Myometrial cell (primary cell): ENCODE measurements around a stretch of chr9.

DNA sequence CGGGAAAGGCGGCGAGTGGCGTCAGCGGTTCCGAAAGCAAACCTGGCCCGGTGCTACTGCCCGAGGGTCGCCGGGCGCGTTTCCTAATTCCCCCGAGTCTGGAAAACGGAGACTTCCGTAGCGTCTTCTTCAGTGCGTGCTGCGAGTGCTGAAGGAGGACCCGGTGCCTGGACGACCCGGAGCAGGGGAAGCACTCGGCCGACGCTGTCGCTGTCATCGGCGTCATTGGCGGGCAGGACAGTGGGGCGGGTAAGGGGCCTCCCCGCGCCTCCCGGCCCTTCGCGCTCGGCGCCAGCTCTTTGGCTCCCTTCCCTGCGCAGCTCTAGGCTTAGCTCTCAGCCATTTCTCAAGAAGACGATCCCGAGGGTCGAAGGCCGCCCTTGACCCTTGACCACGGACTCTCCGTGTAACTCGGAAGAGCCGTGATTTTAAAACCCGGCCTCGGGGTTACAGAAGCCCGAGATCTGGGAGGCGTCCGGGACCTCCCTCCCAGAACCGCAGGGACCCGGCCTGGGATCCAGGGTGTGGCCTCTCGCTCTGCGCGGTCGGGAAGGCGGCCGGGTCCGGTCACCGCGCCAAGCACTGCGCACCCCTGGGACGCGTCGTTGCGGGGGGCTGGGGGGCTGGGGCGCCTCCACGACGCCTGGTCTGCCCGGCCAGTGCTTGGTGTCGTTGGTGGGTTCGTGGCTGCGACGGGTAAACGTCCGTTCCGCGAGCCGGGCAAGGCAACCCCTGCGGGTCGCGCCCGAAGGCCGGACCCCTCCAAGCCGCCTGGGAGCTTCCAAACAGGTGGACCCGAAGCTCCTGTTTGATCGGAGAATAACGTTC, 4.0 kb downstream of the FOXD4 start:
- RAMPAGE, long total RNA = no peak

DNA sequence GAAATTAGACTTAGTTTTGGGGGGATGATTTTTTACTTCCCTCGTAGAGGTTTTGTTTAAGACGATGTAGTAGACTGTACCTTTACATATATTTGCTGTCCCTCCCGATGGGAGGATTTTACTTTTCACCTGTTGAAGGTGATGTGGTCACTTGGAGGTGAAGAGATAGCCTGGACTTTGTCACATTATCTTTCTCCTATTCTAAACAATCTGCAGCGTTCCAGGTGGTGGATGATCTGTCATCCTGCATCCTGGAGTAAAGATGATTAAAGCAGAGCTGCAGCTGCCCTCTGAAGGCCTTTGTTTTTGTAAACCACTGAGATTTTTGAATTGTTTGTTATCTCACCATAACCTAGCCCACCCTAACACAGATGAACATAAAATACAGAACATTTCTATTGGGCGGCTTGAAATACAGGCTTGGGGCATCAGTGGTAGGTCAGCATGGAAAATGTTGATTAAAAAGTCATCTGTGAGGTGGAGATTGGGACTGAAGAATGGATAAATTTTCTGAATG, 12.7 kb downstream of the DOCK8 start:
- RAMPAGE, long total RNA = no peak

GRCh38 chr9:297056-297422, 82.4 kb downstream of the DOCK8 start:
- RAMPAGE, long total RNA = no peak

- RAMPAGE, long total RNA = no peak
These were observed 35.6 kb upstream of the KANK1 start for GRCh38 chr9:468964-469199.

GRCh38 chr9:652859-653131, 148.3 kb downstream of the KANK1 start:
- RAMPAGE, long total RNA = no peak

DNA sequence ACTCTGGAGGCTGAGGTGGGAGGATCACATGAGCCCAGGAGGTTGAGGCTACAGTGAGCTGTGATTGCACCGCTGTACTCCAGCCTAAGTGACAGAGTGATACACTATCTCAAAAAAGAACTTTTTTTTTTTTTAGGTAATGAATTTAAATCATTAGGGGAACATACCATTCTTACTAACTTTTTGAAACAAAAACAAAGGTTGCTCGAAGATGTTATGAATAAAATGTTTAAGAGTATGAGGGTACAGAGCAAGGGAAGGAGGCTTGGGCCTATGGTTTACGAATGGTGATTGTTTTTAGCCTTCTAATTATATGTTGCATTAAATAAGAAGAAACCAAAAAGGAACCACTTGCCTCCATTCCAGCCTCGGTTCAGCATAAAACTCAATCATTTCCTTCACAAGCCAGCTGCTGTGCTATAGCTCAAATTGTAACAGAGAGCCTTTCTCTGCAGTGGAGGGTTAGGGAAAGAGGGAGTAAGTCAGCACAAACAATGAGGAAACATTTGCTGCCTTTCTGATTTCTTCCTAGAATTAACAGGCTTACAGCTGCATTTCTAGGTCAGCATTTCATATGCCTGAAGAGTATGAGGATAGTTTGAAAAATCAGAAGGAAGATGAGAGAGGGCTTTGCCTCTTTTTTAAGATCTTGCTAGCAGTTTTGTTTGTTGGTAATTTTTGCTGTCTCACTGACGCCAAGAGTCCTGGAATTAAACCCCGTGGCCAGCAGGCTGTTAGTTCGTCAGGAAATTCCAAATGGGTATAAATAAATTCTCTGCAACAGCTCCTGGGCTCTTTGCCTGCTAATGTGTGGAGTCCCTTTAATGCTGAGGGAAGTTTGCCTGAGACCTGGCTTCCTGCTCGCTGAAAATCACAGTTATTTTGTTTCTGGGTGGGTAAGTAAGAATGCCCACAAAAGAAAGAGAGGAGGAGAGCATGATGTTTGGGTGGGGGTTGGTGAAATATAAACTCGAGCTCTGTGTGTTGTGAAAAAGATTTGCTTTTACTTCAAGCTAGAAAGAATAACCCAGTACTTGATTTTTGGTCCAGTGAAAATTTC, 148.3 kb upstream of the DMRT1 start:
- RAMPAGE, long total RNA = no peak

GRCh38 chr9:715220-715909, 126.1 kb upstream of the DMRT1 start:
- RAMPAGE, long total RNA = no peak

- RAMPAGE, long total RNA = no peak
These were observed 95.5 kb upstream of the DMRT1 start for GRCh38 chr9:745893-746585.

DNA sequence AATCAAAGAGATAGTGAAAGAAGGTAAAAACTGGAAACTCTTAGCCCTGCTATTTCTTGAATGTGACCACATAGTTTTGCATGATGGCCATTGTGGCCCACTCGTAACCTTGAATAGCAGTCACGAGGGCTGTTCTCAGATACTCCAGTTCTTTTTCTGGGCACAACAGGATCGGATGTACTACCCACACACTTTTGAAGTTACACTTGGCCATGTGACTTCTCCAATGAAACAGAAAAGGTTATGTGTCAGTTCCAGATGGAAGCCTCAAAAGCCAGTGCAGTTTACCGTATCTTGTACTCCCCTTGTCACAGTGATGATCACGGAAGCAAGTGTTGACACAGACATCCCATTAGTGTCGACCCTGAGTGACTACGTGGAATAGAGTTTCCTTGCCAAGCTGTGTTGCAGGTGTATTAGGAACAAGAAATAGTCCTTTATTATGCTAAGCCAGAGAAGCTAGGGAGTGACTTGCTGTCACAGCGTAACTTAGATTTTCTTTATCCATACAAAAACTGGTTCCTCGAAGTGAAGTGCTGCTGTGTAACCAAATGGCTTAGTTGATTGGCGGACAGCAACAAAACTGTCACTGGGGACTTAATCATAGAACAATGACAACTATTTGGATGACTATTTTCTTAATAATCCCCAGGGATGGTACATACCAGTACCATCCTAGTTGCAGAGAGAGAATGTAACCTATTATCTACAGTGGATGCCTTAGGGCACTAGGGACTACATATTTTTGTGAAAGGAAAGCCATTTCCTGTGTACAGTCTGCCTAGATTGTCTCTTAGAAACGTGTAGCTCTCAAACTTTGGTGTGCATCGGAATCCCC, 90.2 kb upstream of the DMRT1 start:
- RAMPAGE, long total RNA = no peak

GRCh38 chr9:971612-972420, 4.6 kb upstream of the DMRT3 start:
- RAMPAGE, long total RNA = no peak

DNA sequence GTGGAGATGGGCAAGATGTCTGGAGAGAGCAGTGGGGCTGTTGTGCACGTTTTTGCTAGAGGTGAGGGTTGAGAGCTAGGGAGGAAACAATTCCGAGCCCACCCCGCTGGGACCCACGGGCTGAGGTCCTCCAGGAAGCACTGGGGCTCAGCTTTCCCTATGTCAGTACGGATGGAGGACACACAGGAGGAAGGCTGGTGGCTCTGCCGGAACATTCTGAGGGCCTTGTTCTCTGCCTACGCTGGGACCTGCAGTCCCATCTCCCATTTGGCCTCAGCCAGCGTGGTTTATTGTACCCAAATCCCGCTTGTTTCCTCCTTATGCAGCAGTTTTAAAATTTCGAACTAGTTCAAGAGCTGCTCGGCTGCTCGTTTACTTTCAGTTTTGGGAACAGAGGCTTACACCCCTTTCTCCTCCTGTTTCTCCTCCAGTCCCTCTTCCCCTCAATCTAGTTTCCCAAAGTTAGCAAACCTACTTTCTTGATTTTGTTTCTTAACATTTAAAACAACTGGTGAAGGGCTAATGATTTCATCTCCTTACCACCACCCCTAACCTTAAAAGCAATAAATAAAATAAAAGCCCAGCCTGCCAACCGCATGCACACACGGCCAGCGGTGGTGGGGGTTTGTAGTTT, 2.2 kb upstream of the DMRT2 start:
- RAMPAGE, long total RNA = no peak

- RAMPAGE, long total RNA = no peak
These were observed 104.2 kb downstream of the SMARCA2 start for GRCh38 chr9:2119208-2119795.

DNA sequence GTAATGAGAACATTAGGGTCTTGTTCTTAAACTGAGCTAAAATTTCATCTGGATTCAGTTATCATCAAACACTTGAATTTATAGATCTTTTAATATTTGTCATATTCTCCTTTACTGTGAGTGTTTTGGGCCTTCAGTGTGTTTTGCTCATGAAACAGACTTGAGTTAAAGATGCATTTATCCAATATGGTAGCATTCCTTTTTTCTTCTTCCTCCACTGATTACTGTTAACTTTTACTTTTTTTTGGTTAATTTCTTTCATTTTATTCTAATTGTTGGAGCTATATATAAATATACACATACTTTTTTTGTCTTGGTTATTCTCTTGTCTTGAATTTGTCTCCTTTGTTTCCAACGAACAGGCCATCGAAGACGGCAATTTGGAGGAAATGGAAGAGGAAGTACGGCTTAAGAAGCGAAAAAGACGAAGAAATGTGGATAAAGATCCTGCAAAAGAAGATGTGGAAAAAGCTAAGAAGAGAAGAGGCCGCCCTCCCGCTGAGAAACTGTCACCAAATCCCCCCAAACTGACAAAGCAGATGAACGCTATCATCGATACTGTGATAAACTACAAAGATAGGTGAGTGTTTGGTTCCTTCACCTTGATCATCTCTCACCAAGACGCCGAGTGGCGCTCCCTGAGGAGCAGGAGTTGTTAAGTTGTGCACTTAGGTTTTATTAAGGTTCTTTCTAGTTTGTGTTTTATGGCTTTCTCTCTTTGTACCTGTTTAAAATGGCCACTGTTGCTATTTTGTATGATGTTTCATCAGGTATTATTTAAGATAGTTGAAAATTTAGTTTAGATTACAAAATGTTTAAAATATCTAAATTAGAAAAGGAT, 146.4 kb downstream of the SMARCA2 start:
- RAMPAGE, long total RNA = no peak

- RAMPAGE, long total RNA = no peak
These were observed 226.3 kb downstream of the SMARCA2 start for GRCh38 chr9:2241509-2241850.

GRCh38 chr9:2242669-2243414, 227.7 kb downstream of the SMARCA2 start:
- RAMPAGE, long total RNA = no peak

GRCh38 chr9:2299123-2299600, 284.0 kb downstream of the SMARCA2 start:
- RAMPAGE, long total RNA = no peak

GRCh38 chr9:2559133-2559466, 62.5 kb upstream of the VLDLR start:
- RAMPAGE, long total RNA = no peak

DNA sequence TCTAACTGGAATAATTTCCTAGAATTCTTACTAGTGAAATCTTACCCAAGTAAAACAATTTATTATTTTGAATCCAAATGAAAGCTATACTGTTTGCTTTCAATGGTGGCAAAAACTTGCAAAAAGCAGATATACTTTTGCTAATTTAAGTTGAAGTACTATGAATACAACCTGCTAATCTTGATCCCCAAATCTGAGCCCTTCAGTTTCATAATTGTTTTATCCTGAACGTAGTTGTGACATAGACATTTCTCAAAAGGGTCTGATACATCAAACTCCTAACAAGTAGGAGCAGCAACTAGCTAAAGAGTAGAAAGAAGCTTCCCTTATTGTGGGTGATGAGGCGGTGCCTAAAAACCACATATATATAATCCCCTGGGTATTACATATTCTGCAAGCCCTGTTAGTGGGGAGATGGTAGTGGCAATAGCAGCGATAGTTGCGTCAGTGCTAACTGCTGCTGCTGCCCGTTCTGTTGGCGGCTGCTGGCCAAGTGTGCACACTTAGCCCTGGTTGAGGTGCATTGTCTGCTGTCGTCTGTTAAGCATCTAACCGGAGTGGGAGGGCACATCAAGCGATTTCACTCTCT, 35.7 kb downstream of the VLDLR start:
- RAMPAGE, long total RNA = no peak

DNA sequence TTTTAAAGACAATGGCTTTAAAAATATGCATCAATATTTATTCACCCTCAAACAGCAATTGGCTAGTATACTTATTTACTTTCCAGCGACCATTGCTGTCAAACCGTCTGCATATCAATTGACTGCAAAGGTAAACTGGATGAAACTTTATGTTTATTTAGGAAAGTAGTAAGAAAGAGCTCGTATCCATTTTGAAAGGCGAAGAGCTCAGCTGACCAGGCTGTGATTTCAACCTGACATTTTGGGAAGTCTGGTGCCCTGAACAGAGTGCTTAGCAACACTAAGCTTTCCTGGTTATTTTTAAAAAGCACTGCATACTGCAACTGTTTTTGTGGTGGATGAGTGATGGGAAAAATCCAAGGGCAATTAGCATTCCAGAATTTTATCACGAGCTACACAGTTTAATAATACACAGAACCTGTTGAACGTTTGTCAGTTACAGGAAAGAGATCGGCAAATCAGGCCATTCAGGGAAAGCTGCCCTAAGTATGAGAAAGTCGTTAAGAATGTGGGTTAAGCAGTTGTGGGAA, 26.0 kb downstream of the PUM3 start:
- RAMPAGE, long total RNA = no peak

DNA sequence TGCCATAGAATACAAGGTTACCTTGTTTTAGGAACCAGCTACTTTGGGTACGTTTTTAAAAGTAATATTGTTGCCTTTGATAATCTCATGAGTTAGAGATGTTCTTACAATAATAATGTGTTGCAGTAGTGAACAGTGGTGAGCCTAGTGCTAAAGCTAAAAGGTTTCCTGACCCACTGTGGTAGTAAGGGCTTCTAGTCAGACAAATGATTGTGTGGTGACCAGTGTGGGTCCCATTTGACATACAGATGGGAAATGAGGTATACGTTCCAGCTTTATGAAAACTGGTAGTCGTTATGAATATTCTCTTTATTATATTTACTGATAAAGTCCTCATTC, 1.8 kb upstream of the RFX3 start:
- RAMPAGE, long total RNA = no peak